Ishikawa (cell line): ENCODE measurements around the gene G0S2.

- RRBS, result no CpG with 5 or more reads among the region's 5 CpGs
Measured at GRCh38 chr1:207794063-207795004, 42.5 kb downstream of the CD46 start.

- RRBS, result no CpG with 5 or more reads among the region's 14 CpGs
Measured at GRCh38 chr1:207801387-207802643, 50.0 kb downstream of the CD46 start.

GRCh38 chr1:207883465-207883785, 27.5 kb downstream of the CD34 start:
- RRBS, result no CpG with 5 or more reads among the region's 1 CpG

- RRBS, result 75% methylated on average over 3 of the region's 15 CpGs
Measured at GRCh38 chr1:207910111-207910610, 764 bp downstream of the CD34 start.

DNA sequence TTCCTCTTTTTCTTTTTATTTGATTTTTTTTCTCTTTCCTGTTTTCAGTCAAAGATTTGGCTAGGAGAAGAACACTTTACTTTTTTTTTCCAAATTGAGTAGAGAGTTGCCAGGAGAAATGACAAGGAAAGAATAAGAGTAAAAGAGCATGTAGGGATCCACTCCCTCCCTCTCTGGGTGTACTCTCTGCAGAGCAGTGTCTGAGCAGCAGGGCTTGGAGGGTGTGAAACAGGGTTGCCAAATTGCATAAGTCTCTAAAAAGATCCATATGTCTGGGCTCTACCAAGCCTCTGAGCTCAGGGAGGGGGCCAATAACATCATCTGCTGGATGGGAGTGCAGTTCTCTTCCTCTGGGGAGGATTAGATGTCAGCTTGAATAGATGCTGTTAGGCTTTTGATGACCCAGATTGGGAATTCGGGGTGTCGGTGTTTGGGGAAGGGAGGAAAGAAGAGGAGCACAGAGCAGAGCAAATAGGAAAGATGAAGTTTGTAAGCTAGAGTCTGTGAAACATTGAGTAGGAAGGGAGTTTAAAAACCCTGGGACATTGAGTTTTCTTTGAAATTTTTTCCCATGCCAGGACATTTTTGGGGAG, 8.9 kb upstream of the CD34 start:
- RRBS, result no CpG with 5 or more reads among the region's 2 CpGs

DNA sequence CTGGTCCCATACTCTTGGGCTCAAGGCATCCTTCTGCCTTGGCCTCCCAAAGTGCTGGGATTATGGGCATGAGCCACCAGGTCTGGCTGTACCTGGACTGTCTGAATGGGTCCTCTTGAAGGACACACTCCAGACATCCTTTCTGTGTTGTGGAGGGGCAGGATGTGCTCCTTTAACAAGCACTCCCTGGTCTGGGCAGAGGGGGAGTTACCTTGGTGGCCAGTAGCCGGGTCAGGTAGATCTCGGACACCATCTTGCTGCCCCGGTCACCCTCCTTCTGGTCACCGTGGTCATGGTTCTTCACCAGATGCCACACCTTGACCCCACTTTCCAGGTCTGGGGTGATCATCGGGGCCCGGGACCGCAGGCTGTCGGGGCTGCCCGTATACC, 122.2 kb upstream of the CD34 start:
- RRBS, result 51% methylated on average over 6 of the region's 9 CpGs

GRCh38 chr1:208149405-208150298, 94.5 kb downstream of the PLXNA2 start:
- RRBS, result no CpG with 5 or more reads among the region's 10 CpGs

GRCh38 chr1:208176570-208177302, 67.4 kb downstream of the PLXNA2 start:
- RRBS, result no CpG with 5 or more reads among the region's 4 CpGs

GRCh38 chr1:208498053-208498495, 253.9 kb upstream of the PLXNA2 start:
- RRBS, result no CpG with 5 or more reads among the region's 2 CpGs

GRCh38 chr1:209039265-209040008, 544.1 kb upstream of the CAMK1G start:
- RRBS, result no CpG with 5 or more reads among the region's 6 CpGs

GRCh38 chr1:209383849-209384480, 199.5 kb upstream of the CAMK1G start:
- RRBS, result no CpG with 5 or more reads among the region's 4 CpGs

GRCh38 chr1:209627993-209628430, 24.2 kb downstream of the LAMB3 start:
- RRBS, result 91% methylated on average over 3 of the region's 12 CpGs

GRCh38 chr1:209659809-209660527, 7.7 kb upstream of the LAMB3 start:
- RRBS, result no CpG with 5 or more reads among the region's 7 CpGs

GRCh38 chr1:209674898-209675962, at the start of gene G0S2:
TSS of gene G0S2 (plus strand) at chr1:209675412.
- RRBS, result 10% methylated on average over 21 of the region's 71 CpGs

GRCh38 chr1:209678350-209678755, 3.1 kb downstream of the G0S2 start:
- RRBS, result no CpG with 5 or more reads among the region's 2 CpGs

- RRBS, result no CpG with 5 or more reads among the region's 17 CpGs
Measured at GRCh38 chr1:209888497-209888988, 49.5 kb upstream of the SYT14 start.

GRCh38 chr1:210070017-210070216, 131.9 kb downstream of the SYT14 start:
- RRBS, result no CpG with 5 or more reads among the region's 4 CpGs

DNA sequence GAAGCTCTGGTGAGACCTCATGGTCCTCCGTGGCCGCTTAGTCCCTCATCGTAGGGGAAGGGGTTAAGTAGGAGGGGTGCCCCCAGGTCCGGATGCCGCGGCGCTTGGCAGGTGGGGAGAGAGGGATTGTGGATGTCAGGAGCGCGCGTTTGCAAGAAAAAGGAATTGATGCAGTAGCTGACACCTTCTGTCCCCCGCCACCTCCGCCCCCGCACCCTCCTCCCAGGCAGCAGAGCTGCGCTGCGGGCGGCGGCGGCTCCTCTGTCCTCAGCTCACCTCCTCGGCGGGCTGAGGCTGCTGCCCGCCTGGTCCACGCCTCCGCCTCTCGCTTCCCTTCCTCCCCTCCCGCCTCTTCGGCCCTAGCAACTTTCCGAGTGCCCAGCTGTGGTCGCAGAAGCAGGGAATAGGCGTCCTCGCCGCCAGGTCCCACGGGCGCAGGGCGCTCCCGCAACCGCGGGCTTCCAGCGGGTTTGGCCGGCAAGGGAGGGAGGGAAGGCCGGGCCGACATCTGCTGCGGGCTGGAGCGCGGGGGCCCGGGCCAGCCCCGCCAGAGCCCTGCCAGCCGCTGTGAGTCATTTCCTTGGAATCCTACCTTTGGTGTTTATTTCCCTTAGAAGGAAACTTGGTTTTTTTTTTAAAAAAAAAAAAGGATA, 889 bp downstream of the SERTAD4 start:
- RRBS, result 2% methylated on average over 6 of the region's 47 CpGs

- RRBS, result 2% methylated on average over 9 of the region's 42 CpGs
Measured at GRCh38 chr1:211259633-211260208, 555 bp downstream of the RCOR3 start.

- RRBS, result no CpG with 5 or more reads among the region's 6 CpGs
Measured at GRCh38 chr1:211527860-211528310, 35.9 kb upstream of the RD3 start.